Melanocyte of skin (primary cell): ENCODE measurements around a stretch of chr14.

- CAGE, long polyA plus RNA, 2 experiments = no peak in any of the 2 experiments
Measured at GRCh38 chr14:65156433-65157211, 54.3 kb upstream of the MAX start.

DNA sequence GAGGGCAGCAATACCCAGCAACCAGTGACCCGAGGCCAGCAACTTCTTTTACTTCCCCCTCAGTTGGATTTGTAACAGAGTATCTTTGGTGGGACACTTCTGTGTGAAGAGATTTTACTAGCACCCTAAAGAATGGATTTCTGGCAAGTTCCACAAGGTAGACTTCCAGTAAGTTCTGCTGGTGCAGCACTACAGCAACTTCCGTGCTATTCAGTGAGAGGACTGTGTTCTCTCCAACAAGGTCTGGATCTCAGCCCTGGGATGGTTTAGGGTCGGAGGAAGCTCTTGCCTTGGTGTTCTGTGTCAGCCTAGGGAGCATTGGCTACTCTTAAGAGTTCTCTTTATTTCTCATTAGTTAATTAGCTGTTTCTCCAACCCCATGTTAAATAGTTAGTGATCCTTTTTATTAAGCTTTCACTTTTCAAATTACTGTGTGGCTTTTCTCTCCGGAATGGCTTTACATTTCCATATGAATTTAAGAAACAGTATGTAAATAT is 70.5 kb downstream of the FUT8 start:
- CAGE, long polyA plus RNA, 2 experiments = no peak in any of the 2 experiments

GRCh38 chr14:65797704-65798022 is 385.1 kb downstream of the FUT8 start:
- CAGE, long polyA plus RNA, 2 experiments = no peak in any of the 2 experiments

DNA sequence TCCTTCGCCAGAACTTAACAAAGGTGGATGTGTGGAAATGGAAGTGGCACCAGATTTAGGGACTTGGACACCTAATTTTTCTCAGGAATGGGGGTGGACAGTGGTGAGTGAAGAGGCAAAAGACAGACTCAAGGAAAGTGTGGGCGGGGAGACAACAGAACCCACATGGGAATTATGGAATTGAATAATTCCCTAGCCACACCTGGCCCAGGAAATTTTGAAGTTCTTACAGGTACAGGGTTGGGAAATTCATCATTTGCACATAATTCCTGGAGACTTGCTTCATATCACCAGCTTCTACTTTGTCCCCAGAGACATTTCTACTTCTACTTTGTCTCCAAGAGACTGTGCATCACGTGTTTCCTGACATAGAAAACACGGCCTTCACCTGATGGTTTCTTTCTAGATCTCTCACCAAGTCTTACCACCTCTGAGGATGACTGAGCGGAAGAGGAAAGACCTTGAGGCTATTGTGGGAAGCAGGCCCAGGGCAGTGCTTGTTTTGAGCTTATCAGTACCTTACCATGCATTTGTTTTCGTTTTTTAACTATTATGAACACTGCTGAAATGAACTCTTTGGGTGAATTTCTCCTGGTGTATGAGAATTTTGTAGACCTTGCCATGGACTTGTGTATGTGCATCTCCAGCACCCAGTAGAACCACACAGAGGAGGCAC is 434.4 kb downstream of the FUT8 start:
- CAGE, long polyA plus RNA, 2 experiments = no peak in any of the 2 experiments

- CAGE, long polyA plus RNA, 2 experiments = no peak in any of the 2 experiments
Measured at GRCh38 chr14:66108501-66108855, 377.7 kb upstream of the CCDC196 start.

DNA sequence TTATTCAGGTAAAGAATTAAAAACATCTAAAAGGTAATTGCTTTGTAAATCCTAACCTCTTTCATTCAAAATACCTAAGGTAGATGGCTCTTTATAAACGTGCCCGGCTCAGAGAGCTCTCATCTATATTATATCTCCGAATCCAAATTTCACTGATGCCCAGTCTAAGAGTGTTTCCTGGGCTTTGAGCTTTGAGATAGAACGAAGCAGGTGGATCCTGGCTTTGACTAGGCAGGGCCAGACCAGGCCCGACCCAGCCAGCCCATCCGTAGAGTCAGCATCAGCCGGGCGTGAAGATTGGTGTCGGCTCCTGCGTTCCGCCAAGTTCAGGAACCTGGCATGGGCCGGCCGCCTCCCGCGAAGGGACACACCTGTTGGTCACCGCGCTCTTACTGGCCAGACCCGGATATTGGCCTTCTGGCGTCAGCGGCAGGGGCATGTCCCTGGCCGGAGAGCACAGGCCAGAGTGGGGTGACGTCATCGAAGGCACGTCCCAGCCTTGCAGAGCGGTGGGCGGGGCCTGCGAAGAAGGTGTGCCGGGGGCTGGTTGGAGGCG is 366 bp upstream of the ARG2 start:
- CAGE, long polyA plus RNA, 2 experiments = no peak in any of the 2 experiments

GRCh38 chr14:67692850-67693585 is 2.5 kb downstream of the RDH11 start:
- CAGE, long polyA plus RNA, 2 experiments = no peak in any of the 2 experiments

GRCh38 chr14:67886252-67886865 is 66.8 kb downstream of the RAD51B start:
- CAGE, long polyA plus RNA, 2 experiments = no peak in any of the 2 experiments

GRCh38 chr14:67917131-67917652 is 97.6 kb downstream of the RAD51B start:
- CAGE, long polyA plus RNA, 2 experiments = no peak in any of the 2 experiments

DNA sequence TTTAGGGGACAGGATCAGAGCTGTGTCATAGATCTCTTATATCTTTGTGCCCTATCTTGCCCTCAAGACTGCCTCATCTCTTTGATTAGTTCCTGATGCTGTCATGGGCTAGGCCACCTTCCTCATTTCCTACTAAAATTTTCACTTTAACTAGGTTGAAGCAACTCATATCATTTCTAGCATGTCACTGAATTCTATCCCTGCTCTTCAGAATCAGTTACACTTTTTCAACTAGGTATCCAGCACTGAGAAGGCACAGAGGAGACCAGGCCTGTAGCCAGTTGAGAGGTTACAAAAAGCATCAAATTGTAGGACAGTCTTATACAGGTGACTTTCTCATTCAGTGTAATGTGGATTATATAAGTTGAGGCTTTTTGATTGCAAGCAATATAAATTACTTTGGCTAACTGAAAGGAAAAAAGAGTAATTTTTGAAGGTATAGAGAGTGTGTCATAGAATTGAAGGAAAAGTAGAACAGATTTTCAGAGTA is 410.3 kb downstream of the RAD51B start:
- CAGE, long polyA plus RNA, 2 experiments = no peak in any of the 2 experiments

GRCh38 chr14:68244024-68244579 is 424.5 kb downstream of the RAD51B start:
- CAGE, long polyA plus RNA, 2 experiments = no peak in any of the 2 experiments

GRCh38 chr14:68279714-68280452 is 460.3 kb downstream of the RAD51B start:
- CAGE, long polyA plus RNA, 2 experiments = no peak in any of the 2 experiments

- CAGE, long polyA plus RNA, 2 experiments = no peak in any of the 2 experiments
Measured at GRCh38 chr14:68331321-68331822, 461.5 kb downstream of the ZFP36L1 start.

DNA sequence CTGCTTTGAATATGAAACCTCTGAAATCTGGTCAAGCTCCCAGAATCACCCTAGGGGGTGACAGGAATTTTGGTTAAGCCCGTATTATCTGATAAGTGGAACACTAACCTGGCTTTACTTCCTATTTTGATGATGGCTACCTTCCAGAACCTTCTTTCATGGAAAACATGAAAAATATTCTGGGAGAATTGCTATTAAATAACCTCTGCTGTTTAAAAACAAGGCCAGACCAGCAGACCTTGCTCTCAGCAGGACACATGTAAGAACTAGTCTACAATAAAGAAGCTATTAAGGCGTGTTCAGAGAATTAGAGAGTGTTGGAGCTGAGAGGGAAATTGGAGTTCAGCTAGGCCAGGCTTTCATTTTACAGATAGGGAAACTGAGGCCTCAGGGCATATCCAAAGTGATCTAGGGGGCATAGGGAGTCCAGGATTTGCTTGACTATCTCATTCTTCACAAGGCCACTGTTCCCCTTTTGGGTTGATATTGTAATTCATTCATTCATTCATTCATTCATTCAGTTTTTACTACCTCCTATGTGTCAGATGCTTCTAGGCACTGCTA is 281.4 kb downstream of the ZFP36L1 start:
- CAGE, long polyA plus RNA, 2 experiments = no peak in any of the 2 experiments

- CAGE, long polyA plus RNA, 2 experiments = no peak in any of the 2 experiments
Measured at GRCh38 chr14:68584757-68585426, 208.0 kb downstream of the ZFP36L1 start.

DNA sequence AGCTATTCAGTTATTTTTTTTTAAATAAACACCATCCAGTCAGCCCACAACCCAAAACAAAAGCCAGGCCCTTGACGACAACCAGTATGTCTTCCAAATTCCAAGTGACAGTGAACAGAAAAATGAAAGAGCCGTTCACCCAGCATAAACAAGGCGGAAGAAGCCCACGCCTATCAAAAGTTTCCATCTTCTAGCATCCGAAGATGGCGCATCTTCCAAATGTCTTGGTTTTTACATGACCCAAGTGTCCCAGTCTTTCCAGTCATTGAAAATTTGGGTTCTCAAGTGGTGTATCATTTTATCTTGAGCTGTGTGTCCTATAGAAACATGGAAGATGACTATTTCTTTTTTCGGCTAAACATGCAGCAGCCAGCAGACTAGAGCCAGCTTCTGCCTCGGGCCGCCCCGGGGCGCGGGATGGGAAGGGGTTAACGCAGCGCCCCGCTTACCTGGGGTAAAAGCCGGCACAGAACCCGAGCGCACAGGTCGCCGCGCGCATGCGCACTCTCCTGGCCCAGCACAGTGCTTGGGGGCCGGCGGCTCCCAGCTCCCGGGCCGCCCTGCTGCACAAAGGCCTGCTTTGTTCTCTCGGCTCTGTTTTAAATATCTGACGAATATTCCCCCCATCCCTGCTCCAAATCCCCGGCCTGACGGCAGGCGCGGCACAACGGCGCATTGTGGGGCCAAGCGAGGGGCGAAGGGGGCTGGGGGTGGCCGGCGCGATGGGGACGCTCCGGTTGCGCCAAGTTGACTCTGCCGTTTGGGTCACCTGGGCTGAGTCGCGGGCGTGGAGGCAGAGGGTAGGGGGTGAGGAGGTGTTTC is 164.8 kb downstream of the ZFP36L1 start:
- CAGE, long polyA plus RNA, 2 experiments = no peak in any of the 2 experiments

DNA sequence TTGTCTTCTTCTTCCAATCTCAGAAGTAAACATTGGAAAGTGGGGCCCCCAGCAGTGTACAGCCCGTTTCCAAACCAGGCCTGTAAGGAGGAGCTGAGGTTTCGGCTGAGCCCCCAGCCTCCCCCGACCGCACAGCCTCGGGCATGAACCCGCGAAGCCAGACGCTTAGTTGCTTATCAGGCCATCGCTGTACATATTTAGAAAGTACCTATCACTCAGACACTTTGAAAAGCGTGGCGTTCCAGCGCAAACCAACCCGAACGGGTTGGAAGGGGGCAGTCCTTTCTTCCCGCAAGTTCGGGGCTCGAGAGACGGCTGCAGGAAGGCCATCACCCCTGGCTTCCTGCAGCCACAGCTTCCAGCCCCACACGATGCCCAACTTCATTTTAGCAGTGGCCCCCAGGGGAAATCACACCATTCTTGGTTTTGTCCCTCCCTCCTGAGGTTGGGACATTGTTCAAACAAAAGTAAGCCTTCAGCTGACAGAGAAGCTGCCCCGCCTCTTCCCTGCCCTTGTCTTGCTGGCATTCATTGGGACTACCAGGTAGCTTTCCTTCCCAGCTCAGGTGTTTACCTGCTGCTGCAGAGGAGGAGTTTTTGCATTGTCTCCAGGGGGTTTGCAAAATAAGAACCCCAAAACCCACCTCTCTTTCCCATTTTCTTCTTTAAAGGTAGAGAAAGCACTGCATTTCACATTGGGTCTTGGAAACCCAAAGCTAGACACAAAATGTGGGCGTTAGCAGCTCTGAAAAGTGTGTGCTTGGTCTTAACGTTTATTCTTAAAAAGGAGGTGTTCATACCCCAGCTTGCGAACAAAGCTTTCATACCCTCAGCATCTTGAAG is 163.9 kb downstream of the ZFP36L1 start:
- CAGE, long polyA plus RNA, 2 experiments = no peak in any of the 2 experiments

GRCh38 chr14:68733029-68733738 is 59.7 kb downstream of the ZFP36L1 start:
- CAGE, long polyA plus RNA, 2 experiments = no peak in any of the 2 experiments

DNA sequence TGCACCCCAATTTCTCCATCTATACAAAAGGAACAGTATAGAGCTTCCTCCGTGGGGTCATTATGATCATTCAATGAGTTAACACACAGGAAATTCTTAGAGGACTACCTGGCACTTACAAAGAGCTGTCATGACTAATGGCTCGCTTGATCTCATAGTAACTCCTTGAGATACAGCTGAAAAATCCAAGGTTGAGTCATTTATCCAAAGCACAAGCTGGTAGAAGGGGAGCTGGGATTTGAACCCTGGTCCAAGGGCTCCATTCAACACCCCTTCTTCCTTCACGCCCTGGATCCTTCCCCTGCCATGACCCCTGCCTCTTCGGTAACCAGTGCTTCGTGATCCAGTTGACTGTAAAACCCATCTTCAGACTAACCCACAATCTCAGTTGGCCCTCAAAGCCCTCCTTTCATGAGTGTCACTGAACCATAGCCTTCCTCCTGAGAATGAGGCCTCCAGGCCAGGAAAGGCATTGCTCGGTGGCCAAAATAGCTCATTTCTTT is 7.9 kb downstream of the ZFP36L1 start:
- CAGE, long polyA plus RNA, 2 experiments = no peak in any of the 2 experiments

- CAGE, long polyA plus RNA, 2 experiments = no peak in any of the 2 experiments
Measured at GRCh38 chr14:68879615-68880312, 86.9 kb upstream of the ZFP36L1 start.